ENCODE measurements around the genes HJURP, SH3BP4 and AGAP1.

DNA sequence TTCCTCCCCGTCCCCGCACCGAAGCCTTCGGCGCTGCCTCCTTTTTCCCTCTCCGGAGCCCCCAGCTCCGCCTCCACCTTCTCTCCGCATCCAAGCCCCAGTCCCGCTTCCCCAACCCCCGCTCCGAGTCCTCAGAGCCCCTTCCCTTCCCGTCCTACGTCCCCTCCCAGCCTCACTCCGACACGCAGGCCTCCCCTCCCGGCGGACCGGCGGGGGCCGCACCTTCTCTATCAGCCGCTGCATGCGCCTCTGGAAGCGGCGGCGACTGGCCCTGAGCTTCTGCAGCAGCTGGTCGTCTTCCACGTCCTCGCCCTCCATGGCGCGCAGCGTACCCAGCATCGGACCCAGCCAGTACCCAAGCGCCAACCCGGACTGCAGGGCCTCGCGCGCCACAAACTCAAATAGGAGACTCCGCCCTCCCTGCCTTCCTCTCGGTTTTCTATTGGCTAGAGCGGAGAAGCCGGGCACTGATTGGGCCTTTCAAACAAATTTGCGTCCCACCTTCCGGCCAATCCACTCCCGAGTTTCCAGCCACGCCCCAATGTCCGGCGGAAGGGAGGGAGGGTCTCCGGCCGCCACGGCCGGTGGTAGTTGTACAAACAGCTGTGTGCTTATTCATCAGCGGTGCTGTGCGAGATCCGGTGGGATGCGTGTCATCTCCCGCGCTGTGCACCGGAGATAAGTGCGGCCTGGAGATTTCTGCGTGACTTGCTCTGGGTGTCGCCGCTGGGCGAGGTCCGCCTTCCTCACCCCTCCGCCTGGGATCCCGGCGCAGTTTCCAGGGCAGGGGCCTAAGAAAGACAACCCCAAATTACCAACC is at the start of gene HJURP:
Gene HJURP, minus strand, starts transcription at position 374 of the 820 bp plus-strand sequence.
- PRO-cap, 3 experiments, result peak in 3 of 3 experiments; most common plus-strand start position 618 of the sequence (in 2); most common minus-strand start position 374 of the sequence (in 3)
- RAMPAGE, long total RNA, 4 experiments, result start-site peak on the minus strand in 3 of 4 experiments, centred at positions 355 to 373 of the sequence, 17 to 36 reads per replicate
- RRBS, result 1% methylated on average over 23 of the region's 67 CpGs

- PRO-cap, 3 experiments, result no peak in any of the 3 experiments
- RAMPAGE, long total RNA, 4 experiments, result no peak in any of the 4 experiments
- RRBS, result no CpG with 5 or more reads among the region's 8 CpGs
These were observed 62.7 kb downstream of the TRPM8 start for GRCh38 chr2:233979690-233980391.

GRCh38 chr2:234201786-234202175 is 151.3 kb downstream of the SPP2 start:
- PRO-cap, 3 experiments, result no peak in any of the 3 experiments
- RAMPAGE, long total RNA, 4 experiments, result no peak in any of the 4 experiments
- RRBS, result no CpG with 5 or more reads among the region's 2 CpGs

DNA sequence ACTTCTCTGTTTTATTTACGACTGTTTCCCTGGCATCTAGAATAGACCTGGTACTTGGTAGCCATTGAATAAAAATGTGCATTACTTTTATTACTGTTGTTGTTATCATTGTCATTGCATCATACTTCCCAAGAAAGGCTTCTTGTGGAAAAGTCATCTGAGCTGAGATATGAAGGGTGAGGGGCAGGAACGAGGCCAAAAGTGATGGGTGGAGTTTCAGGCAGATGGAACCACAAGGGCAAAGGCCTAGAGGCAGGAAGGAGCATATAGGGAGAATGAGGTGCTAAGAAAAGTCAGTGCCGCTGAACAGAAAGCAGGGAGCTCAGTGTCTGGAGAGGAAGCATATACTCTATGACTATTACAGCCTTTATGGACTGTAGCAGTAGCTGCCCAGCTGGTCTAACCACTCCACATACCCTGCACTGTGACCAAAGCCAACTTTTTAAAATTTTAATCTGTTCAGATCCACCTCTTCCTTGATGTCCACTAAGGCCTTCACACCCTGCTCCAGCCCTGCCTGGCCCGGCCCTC is 219.3 kb downstream of the SPP2 start:
- PRO-cap, 3 experiments, result no peak in any of the 3 experiments
- RAMPAGE, long total RNA, 4 experiments, result no peak in any of the 4 experiments
- RRBS, result no CpG with 5 or more reads among the region's 4 CpGs

- PRO-cap, 3 experiments, result peak in 2 of 3 experiments; most common plus-strand start chr2:234309085 (in 2); most common minus-strand start chr2:234308776 (in 1)
- RAMPAGE, long total RNA, 4 experiments, result no peak in any of the 4 experiments
- RRBS, result no CpG with 5 or more reads among the region's 9 CpGs
These were observed 188.2 kb downstream of the ARL4C start for GRCh38 chr2:234308499-234309280.

- PRO-cap, 3 experiments, result no peak in any of the 3 experiments
- RAMPAGE, long total RNA, 4 experiments, result no peak in any of the 4 experiments
- RRBS, result no CpG with 5 or more reads among the region's 14 CpGs
These were observed 69.9 kb downstream of the ARL4C start for GRCh38 chr2:234426579-234427691.

GRCh38 chr2:234493127-234493528 is 3.8 kb downstream of the ARL4C start:
- PRO-cap, 3 experiments, result no peak in any of the 3 experiments
- RAMPAGE, long total RNA, 4 experiments, result no peak in any of the 4 experiments
- RRBS, result no CpG with 5 or more reads among the region's 4 CpGs

- PRO-cap, 3 experiments, result no peak in any of the 3 experiments
- RAMPAGE, long total RNA, 4 experiments, result no peak in any of the 4 experiments
- RRBS, result no CpG with 5 or more reads among the region's 9 CpGs
These were observed 155.8 kb upstream of the SH3BP4 start for GRCh38 chr2:234795864-234796658.

- PRO-cap, 3 experiments, result no peak in any of the 3 experiments
- RAMPAGE, long total RNA, 4 experiments, result no peak in any of the 4 experiments
- RRBS, result no CpG with 5 or more reads among the region's 7 CpGs
These were observed 80.5 kb upstream of the SH3BP4 start for GRCh38 chr2:234871149-234871802.

DNA sequence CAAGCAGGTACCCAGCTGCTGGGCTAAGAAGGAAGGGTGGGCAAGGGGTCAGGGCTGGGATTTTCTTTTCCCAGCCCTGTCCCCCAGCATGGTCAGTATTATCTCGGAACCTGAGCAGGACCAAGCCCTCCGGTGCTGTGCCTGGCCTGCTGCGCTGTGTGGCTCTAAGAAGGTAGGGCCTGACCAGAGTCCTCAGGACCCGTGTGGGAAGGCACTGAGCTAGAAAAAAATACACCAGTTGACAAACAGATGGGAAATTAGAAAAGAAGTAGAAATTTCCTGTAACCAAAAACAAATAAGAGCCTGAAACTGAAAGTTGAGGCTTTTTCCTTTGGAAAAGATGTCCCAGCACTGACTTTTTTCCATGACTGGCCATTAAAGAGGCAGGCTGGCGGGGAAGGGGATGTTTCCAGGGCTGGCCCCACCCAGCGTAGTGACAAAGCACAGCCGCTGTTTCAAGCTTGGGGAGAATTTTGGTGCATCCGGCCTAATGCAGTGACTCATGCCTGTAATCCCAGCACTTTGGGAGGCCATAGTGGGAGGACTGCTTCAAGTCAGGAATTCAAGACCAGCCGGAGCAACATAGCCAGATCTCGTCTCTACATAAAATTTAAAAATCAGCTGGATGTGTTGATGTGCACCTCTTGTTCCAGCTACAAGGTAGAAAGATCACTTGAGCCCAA is 78.2 kb upstream of the SH3BP4 start:
- PRO-cap, 3 experiments, result no peak in any of the 3 experiments
- RAMPAGE, long total RNA, 4 experiments, result no peak in any of the 4 experiments
- RRBS, result no CpG with 5 or more reads among the region's 10 CpGs

- PRO-cap, 3 experiments, result no peak in any of the 3 experiments
- RAMPAGE, long total RNA, 4 experiments, result no peak in any of the 4 experiments
- RRBS, result no CpG with 5 or more reads among the region's 3 CpGs
These were observed 77.0 kb upstream of the SH3BP4 start for GRCh38 chr2:234874710-234875225.

- PRO-cap, 3 experiments, result no peak in any of the 3 experiments
- RAMPAGE, long total RNA, 4 experiments, result no peak in any of the 4 experiments
- RRBS, result no CpG with 5 or more reads among the region's 38 CpGs
These were observed 63.4 kb upstream of the SH3BP4 start for GRCh38 chr2:234888326-234888994.

- PRO-cap, 3 experiments, result peak in 3 of 3 experiments; most common plus-strand start chr2:234952141 (in 2); most common minus-strand start chr2:234951872 (in 2)
- RAMPAGE, long total RNA, 4 experiments, result no peak in any of the 4 experiments
- RRBS, result 2% methylated on average over 45 of the region's 108 CpGs
These were observed at the start of gene SH3BP4 for GRCh38 chr2:234951582-234952357. TSS of gene SH3BP4 (plus strand) at chr2:234952017.

- PRO-cap, 3 experiments, result no peak in any of the 3 experiments
- RAMPAGE, long total RNA, 4 experiments, result no peak in any of the 4 experiments
- RRBS, result no CpG with 5 or more reads among the region's 5 CpGs
These were observed 59.9 kb downstream of the SH3BP4 start for GRCh38 chr2:235011631-235012125.

DNA sequence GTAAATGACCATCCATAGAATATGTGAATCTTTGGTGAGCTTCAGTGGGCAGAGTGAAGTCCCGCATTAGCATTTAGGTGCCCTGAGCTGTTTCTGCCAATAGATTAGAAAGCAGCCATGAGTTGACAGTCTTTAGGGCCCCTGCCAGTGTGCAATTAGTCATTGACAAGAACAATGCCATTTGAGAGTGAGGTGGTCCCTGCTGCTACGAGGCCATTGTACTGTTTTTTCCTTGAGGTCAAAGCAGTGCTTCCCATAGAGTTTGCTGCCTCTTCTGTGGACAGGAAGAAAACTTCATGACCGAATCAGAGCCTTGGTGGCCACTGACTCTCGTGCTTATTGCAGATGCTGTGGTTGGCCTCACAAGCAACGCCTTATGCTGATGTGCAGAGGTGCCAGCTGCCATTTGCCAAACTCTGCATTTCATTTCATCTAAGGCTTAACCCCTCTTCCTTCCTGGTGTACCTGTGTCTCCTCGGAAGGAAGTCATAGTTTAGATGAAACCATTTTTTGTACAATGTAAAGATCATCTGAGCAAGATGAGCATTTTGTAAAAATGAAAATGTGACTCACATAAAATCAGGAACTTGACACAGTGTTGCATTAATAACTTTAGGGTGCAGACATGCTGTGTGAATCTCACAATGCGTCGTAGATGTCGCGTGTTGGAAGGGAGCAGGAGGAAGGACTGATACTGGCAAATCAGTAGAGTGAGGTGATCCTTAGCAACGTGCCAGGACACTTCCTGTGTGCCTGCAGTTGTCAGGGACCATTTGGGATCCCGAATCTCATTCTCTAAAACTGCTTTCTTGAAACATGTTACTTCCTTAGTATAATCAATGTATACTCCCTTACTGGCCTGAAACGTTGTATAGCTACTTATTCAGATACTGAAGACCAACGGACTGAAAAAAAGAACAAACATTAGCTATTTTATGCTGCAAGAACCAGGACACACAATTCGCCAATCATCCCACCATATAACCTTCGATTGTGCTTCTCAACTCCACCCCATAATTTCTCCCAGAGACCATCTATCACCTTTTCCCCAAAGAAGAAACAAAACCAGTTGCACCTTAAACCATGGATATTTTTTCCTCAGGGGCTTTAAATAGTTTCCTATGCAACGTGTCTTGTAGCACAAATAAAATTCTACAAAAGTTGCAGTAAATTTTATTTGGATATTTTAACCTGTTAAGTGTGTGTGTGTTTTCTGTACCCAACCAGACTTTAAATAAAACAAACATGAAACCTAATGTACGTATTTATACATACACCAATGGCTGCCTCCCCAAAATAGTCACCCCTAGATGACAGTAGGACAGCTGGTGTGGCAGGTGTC is 103.1 kb downstream of the SH3BP4 start:
- PRO-cap, 3 experiments, result no peak in any of the 3 experiments
- RAMPAGE, long total RNA, 4 experiments, result no peak in any of the 4 experiments
- RRBS, result no CpG with 5 or more reads among the region's 18 CpGs

GRCh38 chr2:235493491-235494393 is at the start of gene AGAP1:
TSS of gene AGAP1 (plus strand) at chr2:235494043.
- PRO-cap, 3 experiments, result peak in 3 of 3 experiments; most common plus-strand start chr2:235493645 (in 2); most common minus-strand start chr2:235493855 (in 3)
- RAMPAGE, long total RNA, 4 experiments, result no peak in any of the 4 experiments
- RRBS, result 1% methylated on average over 65 of the region's 123 CpGs

- PRO-cap, 3 experiments, result no peak in any of the 3 experiments
- RAMPAGE, long total RNA, 4 experiments, result no peak in any of the 4 experiments
- RRBS, result no CpG with 5 or more reads among the region's 19 CpGs
These were observed 2.4 kb downstream of the AGAP1 start for GRCh38 chr2:235495821-235496981.

DNA sequence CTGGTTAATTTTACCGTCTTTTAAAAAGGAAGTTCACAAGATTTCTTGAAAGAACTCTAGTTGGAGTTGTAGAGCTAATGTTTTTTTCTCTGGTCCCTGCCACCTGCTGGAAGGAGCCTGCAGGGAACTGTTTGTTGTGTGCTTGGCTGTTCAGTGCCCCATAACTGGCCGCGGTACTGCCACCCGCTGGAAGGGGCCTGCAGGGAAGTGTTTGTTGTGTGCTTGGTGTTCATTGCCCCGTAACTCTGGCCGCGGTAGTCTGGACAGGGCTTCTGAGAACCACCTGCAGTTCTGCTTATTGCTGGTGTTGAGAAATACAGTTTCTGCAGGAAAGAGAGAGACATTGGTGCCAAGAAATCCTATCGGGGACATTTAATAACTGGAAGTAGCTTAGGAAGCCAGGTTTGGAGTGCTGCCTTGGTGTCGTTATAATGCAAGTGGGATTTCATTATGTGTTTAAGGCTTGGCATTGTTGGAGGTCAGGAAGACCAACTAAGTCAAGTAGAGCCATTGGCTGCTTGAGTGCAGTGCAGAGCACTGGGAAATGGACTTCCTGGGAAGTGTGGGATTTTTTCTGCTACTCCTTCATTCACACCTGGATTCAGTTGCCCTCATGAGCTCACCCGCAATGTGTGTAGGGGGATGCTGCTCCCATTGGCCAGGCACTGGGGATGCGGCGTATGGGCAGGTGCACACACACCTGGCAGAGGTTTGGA is 58.3 kb downstream of the AGAP1 start:
- PRO-cap, 3 experiments, result no peak in any of the 3 experiments
- RAMPAGE, long total RNA, 4 experiments, result no peak in any of the 4 experiments
- RRBS, result no CpG with 5 or more reads among the region's 12 CpGs

- PRO-cap, 3 experiments, result no peak in any of the 3 experiments
- RAMPAGE, long total RNA, 4 experiments, result no peak in any of the 4 experiments
- RRBS, result no CpG with 5 or more reads among the region's 11 CpGs
These were observed 94.8 kb downstream of the AGAP1 start for GRCh38 chr2:235588443-235589217.

DNA sequence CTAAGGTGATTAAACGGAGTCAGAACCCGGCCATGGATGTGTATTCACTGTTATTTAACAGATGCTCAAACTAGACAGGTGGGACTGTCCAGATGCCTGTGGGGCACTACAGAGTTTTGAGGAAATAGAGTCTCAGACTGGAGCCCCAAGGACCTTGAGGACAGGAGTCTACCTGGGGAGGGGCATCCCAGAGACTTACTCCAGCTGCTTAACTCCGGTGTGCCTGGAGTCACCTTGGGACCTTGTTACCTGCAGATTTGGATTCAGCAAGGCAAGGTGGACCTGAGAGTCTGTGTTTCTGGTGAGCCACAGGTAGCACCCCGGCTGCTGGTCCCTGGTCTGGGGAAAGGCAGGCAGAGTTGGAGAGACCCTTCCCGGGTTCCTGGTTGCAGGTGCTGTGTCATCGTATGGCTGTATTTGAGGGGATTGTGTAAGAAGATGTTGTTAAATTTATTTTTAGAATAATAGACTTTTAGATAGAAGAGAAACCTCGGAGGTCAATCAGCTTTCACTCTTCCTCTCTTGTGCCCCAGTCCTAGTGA is 102.4 kb downstream of the AGAP1 start:
- PRO-cap, 3 experiments, result no peak in any of the 3 experiments
- RAMPAGE, long total RNA, 4 experiments, result no peak in any of the 4 experiments
- RRBS, result 81% methylated on average over 3 of the region's 7 CpGs

All from adrenal gland (tissue), 7 donors.